SJCRH30 (cell line): ENCODE measurements around the genes SYT4, HDHD2 and IER3IP1.

GRCh38 chr18:36543886-36544742, 246.6 kb downstream of the FHOD3 start:
- RAMPAGE, long total RNA: no peak

DNA sequence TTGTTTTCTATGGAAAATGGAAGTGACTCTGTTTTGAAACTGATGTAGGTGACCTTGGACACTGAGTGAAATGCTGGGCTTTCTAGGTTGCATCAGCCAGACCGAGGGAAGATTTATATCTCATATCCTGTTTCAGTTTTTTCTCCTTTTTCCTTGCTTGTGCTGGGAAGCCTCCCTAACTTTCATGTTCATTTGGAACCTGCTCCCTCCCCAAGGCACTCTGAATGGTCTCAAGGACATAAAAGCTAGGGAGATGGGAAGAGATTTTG, 249.9 kb downstream of the TPGS2 start:
- RAMPAGE, long total RNA: no peak

DNA sequence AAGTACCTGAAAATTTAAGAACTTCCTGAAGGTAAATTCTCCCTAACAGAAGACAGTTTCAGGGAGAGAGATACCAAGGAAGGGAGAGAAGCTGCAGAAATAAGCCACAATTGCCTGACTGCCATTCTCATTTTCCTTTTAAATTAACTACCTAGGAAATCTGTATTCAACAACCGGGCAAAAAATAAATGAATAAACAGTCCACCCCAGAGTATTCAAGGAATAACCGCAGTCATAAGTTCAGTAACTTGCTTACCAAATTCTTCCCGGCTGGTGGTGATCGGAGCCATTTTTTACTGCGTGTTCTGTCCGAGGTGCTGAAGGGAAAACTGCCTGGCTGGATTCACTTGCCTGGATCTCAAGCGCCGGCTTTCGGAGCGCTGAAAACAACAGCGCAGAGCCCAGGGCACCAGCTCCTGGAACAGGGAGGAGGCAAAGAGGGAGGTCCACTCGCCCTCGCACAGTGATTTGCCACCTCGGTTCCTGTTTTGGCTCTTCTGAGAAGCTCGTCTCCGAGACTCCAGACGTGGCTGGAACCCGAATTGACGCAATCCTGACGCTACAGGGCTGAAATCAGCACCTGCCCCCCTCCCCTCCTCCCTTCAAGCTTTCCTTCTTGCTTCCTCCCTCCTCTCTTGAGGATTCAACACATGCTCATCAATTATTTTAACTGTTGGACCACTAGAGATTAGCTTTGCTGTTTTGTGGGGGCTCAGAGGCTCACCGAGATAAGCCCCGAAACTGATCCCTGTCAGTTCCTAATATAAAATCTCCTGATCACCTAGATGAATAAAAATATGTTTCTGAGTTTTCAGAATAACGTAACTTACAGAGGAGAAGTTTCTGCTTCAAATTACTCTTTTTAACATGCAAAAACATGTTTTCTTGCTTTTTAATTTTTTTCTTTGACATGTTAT, at the start of gene SYT4:
Gene SYT4, minus strand, starts transcription at position 499 of the 917 bp plus-strand sequence.
- RAMPAGE, long total RNA: no peak

DNA sequence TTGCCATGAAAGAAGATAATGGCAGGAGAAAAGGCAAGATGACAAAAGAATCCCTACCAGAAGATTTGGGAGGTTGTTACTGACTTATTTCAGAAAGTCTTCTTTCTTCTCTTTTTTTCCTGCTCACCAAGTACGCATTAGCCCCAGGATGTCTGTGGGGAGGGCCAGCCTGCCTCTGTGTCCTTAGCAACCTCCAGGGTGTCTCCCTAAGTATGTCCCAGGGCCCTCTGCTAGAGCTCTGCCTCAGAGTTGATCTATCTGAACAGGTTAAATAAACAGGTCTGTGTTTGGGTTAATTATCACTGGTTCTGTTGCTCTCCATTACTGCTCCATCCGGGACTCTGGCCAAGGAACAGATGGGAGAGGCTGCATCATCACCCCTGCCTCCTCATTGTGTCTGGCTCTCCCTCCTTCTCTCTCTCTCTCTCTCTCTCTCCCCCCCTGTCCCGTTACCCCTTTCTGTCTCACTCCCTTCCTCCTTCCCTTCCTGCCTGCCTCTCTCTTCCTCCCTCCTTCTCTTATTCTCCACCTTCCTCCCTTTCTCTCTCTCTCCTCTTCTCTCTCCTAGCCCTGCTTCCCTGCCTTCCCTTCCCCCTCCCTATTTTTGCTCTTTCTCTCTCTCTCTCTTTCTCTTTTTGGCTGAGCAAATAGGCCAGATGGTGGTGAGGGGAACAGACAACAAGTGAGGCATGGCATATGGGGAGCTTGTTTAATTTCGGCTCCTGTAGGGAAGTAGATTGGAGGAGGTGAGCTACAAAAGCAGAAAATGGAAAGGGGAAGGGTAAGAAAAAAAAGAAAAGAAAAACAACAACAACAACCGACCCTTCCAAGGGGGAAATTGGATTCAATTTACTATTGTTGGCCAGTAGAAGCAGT, 62.1 kb downstream of the SETBP1 start:
- RAMPAGE, long total RNA: no peak

- RAMPAGE, long total RNA: no peak
Measured at GRCh38 chr18:44917821-44918503, 237.3 kb downstream of the SETBP1 start.

DNA sequence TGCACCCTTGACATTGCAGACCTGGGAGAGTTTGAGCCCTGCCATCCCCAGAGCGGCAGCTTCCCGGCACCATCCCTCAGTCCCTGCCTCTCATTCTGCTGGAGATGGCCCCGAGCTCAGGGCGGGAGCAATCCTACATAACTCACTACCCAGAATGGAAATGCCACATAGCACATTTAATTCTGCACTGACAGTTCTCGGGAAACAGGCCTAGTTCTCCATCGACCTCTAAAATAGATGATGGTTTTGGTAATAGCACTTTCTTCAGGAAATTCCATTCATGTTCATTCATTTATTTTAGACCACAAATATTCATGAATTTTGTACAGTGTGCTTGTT, 92.9 kb upstream of the SLC14A2 start:
- RAMPAGE, long total RNA: no peak

- RAMPAGE, long total RNA: no peak
Measured at GRCh38 chr18:45686981-45687653, 36.9 kb upstream of the SLC14A1 start.

- RAMPAGE, long total RNA: no peak
Measured at GRCh38 chr18:46250211-46250846, 76.5 kb downstream of the C18orf25 start.

DNA sequence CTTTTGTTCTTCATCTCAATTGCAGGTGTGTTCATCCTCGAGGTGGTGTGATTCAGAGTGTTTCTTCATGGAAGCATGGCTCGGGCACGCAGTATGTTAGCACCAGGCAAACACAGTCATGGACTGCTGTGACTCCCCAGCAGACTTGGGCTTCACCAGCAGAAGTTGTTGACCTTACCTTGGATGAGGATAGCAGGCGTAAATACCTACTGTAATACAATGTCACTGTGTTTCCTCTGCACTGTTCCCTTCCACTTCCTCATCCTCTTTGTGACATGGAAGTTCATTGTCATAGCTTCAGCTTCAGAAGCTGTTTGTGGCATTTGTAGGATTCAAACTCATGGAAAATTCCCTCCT, 70.9 kb upstream of the RNF165 start:
- RAMPAGE, long total RNA: no peak

GRCh38 chr18:46332659-46333344, 1.0 kb upstream of the RNF165 start:
- RAMPAGE, long total RNA: no peak

- RAMPAGE, long total RNA: no peak
Measured at GRCh38 chr18:46362184-46362651, 28.4 kb downstream of the RNF165 start.

DNA sequence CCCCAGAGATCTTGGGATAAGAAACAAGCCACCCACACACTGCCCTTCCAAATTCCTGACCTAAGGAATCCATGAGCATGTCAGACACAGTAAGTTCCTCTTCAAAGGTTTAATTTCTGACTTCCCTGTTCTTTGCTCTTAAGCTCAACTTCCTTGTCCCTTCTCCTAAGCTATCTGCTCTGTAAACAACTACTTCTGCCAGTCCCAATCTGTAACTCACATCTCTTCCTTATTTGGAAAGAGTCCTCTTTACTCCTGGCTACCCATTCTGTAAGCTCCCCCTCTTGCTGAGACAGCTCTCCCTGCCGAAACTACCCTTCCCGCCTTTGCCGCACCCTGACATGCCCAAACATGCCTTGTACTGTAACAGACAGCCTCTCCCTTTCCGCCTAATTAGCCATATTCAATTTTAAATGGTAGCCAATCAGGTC, 49.2 kb downstream of the PIAS2 start:
- RAMPAGE, long total RNA: no peak

GRCh38 chr18:47098724-47099349, 51.5 kb downstream of the HDHD2 start:
- RAMPAGE, long total RNA: no peak

GRCh38 chr18:47150006-47151186, at the start of gene HDHD2:
Gene HDHD2 (minus strand): TSS chr18:47150500.
- RAMPAGE, long total RNA: no peak

- RAMPAGE, long total RNA: start-site peak on the minus strand at chr18:47176303-47176362, 1,520 and 173 reads in 2 replicates
Measured at GRCh38 chr18:47175491-47176610, at the start of gene IER3IP1. Gene IER3IP1 (minus strand): TSS chr18:47176364.

DNA sequence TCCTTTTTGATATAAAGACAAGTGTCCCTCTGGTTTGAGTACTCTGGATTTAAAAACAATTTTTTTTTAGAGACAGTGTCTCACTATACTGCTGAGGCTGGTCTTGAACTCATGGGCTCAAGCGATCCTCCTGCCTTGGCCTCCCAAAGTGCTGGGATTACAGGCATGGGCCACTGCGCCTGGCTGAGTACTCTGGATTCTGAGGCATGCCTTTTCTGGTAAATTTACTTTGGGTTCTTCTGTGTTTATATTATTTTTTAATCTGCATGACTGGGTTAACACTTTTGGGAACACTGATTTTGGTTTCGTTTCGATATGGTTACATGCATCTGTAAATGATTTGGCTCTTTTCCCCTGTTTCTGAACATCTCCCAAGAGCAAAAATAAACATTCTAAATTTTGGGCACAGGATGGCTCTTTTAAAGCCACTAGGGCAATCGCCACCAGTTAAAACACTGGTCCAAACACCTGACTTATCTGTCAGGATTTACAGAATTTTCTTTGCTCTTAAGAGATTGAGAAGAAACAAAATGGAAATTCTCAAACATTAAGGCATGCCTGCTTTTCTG, 113.0 kb downstream of the SMAD2 start:
- RAMPAGE, long total RNA: no peak

DNA sequence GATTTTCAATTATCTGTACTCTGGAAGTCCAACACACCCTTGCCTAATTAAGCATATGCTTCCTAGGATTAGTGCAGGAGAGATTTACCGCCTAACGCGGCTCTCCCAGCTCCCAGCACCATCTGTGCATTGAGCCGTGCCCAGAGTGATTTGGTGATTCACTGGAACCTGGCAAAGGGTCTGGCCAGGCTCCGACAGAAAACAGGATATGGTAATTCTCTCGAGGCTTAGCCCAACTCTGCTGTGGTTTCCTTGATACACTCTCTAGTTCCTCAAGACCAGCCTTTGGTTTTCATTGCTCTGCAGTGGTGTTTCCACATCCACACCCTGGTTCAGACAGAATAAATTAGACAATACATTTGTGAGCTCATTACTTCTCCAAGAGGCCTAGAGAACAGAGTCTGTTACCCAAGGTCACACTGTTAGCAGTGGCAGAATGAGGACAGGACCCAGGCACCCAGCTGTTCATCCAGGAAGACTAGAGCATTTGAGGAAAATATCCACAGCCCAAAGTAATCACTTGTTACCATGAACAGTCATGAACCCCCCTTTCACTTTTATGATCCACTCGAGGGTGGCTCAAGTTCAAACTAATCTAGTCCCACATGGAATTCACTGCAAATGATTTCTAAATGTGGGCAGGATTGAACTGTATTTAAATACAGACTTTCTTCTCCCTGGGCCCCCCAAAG, 23.1 kb upstream of the SMAD2 start:
- RAMPAGE, long total RNA: no peak

DNA sequence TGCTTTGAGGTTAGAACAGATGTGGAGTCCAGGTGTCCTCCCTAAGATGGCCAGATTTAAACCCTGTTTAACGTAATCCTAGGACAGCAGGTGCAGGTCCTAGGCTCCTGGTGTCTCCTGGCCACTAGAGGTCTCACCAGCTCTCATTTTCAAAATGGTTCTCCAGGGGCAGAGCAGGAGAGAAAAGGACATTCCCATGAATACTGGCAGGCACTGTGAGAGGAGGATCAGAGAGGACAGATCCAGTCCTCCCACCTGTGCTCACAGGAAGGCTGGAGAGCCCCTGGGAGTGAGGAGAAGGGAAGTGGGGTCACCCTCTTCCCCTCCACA, 100.6 kb upstream of the SMAD2 start:
- RAMPAGE, long total RNA: no peak

DNA sequence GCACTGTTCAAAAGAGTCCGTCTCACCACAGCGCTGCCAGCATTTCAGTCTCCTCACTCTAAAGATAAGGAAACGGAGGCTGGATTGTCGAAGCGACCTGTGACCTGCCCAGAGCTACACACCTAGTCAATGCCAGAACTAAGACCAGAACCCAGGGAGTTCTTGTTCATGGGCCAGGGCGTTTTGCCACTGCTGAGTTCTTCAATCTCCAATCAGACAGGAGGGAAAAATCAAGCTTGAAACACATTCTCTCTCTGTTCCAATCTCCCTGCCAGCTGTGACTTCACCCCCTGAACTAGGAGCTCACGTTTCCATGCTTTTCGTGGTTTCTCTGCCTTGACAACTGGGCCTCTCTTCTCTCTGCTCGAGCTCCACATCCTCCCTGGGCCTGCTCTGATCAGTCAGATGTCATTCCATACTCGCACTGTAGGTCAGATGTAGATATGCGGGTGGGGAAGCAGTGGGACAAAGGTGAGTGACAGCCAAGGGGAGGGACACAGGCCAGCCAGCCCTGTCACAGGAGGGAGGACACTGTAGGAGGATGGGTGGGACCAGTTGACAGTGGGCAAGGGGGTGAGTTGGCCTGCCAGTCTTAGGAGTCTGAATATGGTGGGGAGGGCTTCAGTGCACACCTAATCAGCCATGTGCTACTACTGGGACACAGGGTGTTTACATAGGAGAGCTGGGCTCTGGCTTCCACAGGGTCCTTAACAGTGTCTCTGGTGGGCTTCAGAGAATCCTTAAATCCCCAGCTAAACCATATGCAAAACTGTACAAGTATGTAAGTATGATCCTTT, 221.2 kb upstream of the SMAD2 start:
- RAMPAGE, long total RNA: no peak

- RAMPAGE, long total RNA: no peak
Measured at GRCh38 chr18:48161998-48162516, 231.6 kb upstream of the SMAD2 start.